ENCODE measurements around a stretch of chr4.

DNA sequence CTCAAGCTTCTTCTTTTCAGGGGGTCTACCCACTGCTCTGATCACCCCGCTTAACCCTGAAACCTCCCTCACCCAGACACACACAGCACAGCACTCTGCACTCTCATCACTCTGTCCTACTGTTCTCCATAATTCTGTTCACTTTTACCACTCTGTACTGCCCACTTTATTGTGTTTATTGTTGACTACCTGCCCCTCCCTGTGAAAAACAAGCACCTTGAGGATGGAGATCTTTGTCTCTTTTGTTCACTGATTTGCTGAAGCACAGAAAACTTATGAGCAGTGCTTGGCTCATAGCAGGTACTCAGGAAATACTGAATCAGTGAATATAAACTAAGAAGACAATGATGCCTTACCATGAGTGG is 201.5 kb upstream of the FRG1 start:
- RRBS: no CpG with 5 or more reads among the region's 1 CpG

- RRBS: no CpG with 5 or more reads among the region's 7 CpGs
Observed at GRCh38 chr4:190111352-190111858, 62.2 kb upstream of the DUX4 start.

Data from SK-N-MC (cell line).